Mesangial cell (primary cell): ENCODE measurements around a stretch of chr2.

DNA sequence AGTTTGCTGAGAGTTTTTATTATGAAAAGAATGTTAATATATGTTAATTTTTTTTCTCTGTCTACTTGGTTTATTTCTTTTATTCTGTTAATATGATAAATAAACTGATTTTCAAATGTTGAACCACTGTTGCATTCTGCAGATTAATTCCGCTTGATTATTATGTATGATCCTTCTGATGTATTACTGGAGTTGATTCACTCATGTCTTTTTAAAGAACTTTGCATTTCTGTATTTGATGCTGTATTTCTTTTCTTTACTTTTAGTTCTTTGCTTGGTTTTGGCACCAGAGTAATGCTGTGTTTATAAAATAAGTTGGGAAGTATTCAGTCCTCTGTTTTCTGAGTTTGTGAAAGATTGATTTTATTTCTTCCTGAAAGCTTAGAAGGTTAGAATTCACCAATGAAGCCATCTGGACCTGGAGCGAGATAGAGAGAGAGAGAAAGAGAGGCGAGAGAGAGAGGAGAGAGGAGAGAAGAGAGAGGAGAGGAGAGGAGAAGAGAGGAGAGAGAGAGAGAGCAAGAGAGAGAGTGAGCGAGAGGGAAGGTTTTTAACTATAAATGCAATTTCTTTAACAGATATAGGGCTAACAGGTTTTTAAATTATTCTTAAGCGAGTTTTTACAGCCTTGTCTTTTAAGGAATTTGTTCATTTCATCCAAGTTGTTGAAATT, 55.8 kb downstream of the BABAM2 start:
- RAMPAGE, long total RNA = no peak

- RAMPAGE, long total RNA = no peak
Measured at GRCh38 chr2:27966076-27966275, 75.4 kb downstream of the BABAM2 start.

- RAMPAGE, long total RNA = no peak
Measured at GRCh38 chr2:28161071-28161412, 231.6 kb upstream of the FOSL2 start.

- RAMPAGE, long total RNA = no peak
Measured at GRCh38 chr2:28178263-28178804, 214.3 kb upstream of the FOSL2 start.

- RAMPAGE, long total RNA = no peak
Measured at GRCh38 chr2:28280862-28281250, 111.8 kb upstream of the FOSL2 start.

DNA sequence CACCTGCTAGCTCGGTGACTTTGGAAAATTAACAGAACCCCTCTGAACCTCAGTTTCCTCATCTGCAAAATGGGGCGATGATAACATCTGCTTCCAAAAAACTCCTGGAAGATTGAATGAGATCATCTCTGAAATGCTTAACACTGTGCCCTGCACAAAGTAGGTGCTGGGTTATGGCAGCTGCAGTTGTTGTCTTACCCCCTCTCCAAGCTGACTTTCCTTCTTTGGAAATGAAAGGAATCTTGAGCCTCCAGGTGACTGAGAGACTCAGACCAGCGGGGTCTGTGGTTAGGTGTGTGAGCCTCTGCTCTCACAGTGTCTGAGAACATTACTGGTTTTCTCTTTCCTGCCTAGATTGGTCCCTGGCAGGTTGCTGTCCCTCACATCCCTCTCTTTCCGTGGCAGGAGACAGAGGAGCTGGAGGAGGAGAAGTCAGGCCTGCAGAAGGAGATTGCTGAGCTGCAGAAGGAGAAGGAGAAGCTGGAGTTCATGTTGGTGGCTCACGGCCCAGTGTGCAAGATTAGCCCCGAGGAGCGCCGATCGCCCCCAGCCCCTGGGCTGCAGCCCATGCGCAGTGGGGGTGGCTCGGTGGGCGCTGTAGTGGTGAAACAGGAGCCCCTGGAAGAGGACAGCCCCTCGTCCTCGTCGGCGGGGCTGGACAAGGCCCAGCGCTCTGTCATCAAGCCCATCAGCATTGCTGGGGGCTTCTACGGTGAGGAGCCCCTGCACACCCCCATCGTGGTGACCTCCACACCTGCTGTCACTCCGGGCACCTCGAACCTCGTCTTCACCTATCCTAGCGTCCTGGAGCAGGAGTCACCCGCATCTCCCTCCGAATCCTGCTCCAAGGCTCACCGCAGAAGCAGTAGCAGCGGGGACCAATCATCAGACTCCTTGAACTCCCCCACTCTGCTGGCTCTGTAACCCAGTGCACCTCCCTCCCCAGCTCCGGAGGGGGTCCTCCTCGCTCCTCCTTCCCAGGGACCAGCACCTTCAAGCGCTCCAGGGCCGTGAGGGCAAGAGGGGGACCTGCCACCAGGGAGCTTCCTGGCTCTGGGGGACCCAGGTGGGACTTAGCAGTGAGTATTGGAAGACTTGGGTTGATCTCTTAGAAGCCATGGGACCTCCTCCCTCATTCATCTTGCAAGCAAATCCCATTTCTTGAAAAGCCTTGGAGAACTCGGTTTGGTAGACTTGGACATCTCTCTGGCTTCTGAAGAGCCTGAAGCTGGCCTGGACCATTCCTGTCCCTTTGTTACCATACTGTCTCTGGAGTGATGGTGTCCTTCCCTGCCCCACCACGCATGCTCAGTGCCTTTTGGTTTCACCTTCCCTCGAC, 19.3 kb downstream of the FOSL2 start:
- RAMPAGE, long total RNA = no peak

GRCh38 chr2:28420369-28420993, 27.8 kb downstream of the FOSL2 start:
- RAMPAGE, long total RNA = no peak

GRCh38 chr2:28548054-28548622, 52.3 kb downstream of the PLB1 start:
- RAMPAGE, long total RNA = no peak

GRCh38 chr2:28598348-28599066, 102.6 kb downstream of the PLB1 start:
- RAMPAGE, long total RNA = no peak

DNA sequence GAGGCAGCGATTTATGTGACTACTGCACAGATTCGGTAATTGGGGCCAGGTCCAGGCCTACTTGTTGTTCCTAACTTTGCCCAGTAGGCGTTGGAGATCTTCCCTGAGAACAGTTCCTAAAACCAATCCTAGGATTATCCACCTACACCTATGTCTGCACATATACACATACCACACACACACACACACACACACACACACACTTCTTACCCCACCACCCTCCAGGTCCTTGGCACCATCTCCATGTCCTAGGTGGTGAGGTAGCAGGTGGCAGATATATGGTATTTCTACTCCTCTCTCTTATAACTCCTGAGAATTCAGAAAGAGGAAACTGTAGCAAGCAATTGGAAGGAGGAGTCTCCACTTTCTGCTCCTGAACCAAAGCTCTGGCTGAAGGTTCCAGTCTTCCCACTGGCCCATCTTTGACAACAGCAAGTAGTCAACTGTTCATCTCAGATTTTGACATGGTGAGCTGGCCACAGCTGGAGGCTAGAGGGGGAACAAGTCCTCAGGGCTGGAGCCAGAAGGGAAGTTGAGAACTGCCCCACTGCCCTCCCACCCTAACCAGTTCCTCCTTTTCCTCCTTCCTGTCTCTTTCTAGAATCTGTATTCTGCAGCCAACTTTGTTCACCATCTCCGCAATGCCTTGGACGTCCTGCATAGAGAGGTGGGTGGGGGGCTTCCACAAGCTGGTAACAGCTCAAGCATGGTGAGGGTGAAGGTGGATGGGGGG, 105.6 kb downstream of the PLB1 start:
- RAMPAGE, long total RNA = no peak

DNA sequence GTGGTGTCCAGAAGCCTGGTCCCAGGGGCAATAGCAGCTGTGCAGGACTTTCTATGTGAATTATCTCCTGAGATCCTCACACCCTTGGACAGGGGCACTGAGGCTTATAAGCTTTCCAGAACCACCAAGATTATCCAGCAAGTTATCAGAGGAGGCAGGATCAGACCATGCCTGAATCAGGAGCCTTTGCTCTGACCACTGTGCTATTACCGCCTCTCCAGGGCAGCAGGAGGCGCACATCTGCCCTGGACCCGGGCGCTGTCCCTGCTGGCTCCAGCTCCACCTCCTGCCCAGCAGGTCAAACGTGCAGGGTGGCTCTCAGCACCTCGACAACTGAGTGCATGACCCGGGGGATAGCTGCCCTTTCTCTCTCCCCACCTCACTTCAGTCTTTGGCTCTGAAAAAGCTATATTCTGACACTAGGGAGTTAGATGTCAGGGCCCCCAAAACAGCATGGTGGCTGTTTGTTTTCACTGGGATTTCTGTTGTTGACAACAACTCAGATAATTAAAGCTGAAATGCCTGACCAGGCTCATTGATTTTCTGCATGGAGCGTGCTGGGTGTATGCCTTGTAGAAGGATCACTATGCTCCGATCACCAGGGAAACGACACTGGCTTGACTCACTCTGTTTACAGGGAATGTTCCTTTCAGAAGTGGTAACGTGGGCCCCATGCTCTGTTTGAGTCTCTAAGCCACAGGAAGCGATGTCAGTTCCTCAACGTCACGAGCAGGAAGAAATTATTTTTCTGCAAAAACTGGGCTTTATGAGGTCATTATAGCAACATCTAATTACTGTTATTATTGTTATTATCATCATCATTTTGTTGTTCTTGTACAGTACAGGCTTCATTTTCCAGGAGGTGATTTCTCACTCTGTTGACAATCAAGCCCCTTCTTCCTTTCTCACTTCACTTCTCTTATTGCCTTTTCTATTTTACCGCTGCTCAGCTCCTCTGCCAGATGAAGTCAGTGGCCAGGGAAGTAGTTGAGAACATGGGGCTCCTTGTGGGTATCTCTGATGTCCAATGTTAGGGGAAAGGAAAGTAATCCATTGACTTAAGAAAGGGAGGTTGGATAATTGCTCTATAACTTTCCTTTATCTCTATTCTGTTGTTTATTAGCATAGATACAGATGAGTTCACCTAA, 125.6 kb downstream of the PLB1 start:
- RAMPAGE, long total RNA = no peak

GRCh38 chr2:28631478-28632144, 120.0 kb upstream of the PPP1CB start:
- RAMPAGE, long total RNA = no peak

GRCh38 chr2:28643083-28643771, 108.4 kb upstream of the PPP1CB start:
- RAMPAGE, long total RNA = no peak

DNA sequence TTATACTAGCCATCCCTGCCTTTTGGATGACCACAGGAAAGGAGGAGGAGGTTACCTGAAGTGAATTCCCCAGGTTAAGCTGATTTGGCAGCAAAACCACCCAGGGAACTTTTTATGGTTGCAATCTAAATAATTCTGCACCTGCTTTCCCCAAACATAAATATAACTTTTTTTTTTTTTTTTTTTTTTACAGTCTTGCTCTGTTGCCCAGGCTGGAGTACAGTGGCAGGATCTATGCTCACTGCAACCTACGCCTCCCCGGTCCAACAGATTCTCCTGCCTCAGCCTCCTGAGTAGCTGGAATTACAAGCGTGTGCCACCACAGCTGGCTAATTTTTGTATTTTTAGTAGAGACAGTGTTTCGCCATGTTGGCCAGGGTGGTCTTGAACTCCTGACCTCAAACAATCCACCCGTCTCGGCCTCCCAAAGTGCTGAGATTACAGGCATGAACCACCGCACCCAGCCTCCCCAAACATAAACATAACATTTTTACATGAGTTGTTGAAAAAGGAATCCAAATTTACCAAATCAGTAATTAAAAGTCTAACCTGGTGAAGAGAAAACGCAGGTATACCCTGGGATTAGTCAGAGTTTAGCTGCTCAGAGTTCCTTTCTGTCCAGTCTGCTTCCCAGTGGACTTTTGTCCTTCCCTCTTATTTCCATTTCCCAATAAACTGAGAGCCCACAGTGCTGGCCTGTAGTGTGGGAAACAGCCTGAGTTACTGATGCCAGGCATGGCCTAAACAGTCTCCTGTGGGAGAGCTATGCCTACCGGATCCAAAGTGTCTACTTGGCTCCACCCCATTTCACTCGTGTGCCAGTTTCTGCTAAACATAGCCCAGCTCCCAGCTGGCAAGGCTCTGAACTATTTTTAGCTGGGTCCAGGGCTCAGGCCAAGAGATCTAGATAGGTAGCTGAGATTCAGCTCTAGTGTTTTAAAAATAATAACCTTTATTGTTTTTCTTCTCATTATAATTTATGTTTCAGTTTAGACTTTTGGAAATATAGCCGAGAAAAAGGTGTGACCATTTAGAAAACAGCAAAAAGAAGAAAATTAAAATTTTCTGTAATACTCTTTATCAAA, 15.8 kb upstream of the PPP1CB start:
- RAMPAGE, long total RNA = no peak

DNA sequence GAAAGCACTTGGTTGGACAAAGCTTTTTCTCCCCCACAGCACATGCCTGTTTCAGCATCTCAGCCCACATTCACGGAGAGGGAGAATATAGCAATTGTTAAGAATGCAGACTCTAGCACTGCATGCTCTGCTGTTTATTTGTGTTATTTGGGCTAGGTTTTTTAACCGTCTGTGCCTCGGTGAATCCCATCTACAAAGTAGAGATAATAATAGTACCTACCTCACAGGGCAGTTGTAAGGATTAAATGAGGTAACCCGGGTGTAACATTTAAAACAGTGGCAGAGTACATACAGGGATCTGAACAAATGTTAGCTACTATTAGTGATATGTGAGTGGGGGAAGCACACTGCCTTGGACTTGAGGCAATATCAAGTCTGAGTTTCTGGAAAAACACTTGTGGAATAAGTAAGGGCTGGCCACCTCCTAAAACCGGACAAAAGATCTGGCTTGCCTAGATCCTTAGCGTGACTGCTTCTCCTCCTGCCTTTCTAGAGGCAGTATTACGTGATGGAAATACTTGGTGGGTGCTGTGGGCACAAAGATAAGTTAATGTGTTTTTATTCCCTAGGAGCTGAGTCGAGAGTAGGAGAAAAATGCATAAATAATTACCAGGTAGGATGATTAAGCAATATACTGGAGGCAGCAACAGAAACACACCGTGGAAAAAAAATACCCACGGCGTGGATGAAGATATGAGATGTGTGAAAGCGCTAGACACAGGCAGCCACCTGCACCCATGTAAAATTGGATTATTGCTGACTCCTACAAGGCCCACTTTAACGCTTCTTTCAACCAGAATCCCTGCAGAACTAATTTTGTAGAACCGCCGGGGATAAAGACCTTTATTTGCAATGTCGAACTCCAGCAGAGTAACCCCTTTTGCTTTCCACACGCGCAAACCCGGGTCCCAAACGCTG, 916 bp upstream of the PPP1CB start:
- RAMPAGE, long total RNA = no peak

DNA sequence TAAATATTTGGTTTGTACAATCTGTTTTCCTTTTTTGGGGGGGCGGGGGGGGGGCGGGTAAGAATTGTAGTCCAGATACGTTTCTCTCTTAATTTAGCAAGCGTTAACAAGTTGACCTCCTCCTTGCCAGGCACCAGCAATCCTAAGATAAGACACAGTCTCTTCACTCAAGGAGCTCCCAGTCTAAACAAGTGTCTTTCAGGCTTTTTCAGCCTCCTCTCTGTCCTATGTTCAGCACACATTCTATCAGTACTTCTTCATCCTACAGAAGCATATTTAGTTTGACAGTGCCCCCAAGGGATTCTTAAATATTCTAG, 2.6 kb downstream of the PPP1CB start:
- RAMPAGE, long total RNA = no peak

GRCh38 chr2:28926934-28927481, 32.5 kb downstream of the WDR43 start:
- RAMPAGE, long total RNA = no peak

- RAMPAGE, long total RNA = no peak
Measured at GRCh38 chr2:29016029-29016494, 35.0 kb downstream of the TOGARAM2 start.

- RAMPAGE, long total RNA = no peak
Measured at GRCh38 chr2:29174929-29175635, 59.9 kb downstream of the CLIP4 start.

DNA sequence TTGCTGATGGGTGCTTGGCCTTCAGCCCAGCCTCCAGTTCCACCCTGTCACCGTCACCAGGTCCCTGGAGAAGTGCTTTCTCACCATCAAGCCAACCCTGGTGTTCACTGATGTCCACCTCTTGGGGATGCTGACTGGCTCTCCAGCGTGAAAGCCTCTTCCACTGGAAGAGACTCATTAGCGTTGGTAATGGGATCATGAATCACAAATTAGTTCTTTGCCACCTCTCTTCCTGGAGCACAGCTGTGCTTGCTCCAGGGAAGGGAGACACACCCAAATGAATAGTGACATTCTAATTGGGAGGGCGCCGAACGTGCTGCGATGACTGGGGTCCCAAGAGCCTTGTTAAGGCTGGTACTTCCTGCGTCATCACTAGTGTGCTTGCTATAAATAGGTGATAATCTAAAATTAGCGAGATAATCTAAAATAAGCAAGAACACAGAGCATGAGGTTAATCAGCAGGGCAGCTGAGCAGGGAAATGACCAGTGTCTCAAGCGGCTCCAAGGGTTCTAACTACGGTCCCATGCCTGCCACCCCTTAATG, 154.1 kb downstream of the CLIP4 start:
- RAMPAGE, long total RNA = no peak